ENCODE results near the genes TDRD7, CORO2A and GABBR2.

DNA sequence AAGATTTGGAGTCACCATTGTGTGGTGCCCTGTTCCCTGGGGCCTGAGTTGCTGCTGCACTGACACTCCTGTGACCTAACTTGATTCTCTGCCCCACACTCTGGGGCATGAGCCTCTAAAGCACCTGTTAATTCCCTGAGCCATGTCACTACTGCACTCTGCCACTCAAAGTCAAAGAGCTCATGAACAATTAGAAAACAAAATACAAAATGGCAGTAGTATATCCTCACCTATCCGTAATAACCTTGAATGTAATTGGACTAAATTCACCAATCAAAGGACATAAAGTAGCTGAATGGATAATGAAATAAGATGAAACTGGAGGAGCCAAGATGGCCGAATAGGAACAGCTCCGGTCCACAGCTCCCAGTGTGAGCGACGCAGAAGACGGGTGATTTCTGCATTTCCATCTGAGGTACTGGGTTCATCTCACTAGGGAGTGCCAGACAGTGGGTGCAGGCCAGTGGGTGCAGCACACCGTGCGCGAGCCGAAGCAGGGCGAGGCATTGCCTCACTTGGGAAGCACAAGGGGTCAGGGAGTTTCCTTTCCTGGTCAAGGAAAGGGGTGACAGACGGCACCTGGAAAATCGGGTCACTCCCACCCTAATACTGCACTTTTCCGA is 18.9 kb upstream of the ZNF510 start:
- PRO-cap, 2 experiments = no peak in any of the 2 experiments

GRCh38 chr9:96875728-96876183 is 21.4 kb upstream of the ZNF782 start:
- PRO-cap, 2 experiments = peak in 1 of 2 experiments; most common minus-strand start chr9:96875853 (in 1)

DNA sequence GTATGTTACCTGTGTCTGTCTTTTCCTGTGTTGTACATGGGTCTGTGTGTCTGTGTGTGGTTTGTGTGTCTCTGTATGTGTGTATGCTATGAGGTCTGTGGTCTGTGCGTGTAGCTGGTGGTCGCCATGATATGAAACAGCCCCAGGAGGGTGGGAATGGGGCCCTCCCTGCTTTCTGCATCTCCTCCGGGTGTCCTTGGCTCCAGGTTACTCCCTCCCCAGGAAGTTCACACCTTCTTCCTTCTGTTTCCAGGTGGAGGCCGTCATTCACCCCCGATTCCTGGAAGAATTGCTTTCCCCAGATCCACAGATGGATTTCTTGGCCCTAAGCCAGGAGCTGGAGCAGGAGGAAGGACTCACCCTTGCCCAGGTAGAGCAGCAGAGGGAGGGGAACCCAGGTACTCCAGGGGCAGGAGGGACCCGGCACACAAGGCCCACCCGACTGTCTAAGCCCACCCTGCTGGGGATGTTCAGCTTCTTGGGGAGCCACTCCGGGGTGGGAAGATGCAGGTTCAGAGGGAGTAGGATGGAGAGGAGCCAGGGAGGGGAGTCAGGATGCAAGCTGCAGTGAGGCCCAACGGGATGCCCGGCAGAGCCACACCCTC is 9.1 kb downstream of the NUTM2G start:
- PRO-cap, 2 experiments = no peak in any of the 2 experiments

DNA sequence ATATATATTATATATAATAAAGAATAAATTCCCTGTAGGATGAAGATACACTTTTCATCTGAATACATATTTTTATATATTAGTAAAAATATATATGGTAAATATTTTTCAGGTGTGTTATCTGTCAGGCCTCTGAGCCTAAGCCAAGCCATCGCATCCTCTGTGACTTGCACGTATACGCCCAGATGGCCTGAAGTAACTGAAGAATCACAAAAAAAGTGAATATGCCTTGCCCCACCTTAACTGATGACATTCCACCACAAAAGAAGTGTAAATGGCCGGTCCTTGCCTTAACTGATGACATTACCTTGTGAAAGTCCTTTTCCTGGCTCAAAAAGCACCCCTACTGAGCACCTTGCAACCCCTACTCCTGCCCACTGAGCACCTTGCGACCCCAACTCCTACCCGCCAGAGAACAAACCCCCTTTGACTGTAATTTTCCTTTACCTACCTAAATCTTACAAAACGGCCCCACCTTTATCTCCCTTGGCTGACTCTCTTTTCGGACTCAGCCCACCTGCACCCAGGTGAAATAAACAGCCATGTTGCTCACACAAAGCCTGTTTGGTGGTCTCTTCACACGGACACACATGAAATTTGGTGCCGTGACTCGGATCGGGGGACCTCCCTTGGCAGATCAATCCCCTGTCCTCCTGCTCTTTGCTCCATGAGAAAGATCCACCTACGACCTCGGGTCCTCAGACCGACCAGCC is 92.9 kb upstream of the CCDC180 start:
- PRO-cap, 2 experiments = no peak in any of the 2 experiments

- PRO-cap, 2 experiments = no peak in any of the 2 experiments
Observed at GRCh38 chr9:97271307-97271754, 36.1 kb upstream of the CCDC180 start.

GRCh38 chr9:97382332-97382911 is 29.5 kb upstream of the TDRD7 start:
- PRO-cap, 2 experiments = no peak in any of the 2 experiments

GRCh38 chr9:97406673-97407151 is 5.2 kb upstream of the TDRD7 start:
- PRO-cap, 2 experiments = no peak in any of the 2 experiments

- PRO-cap, 2 experiments = peak in 2 of 2 experiments; most common plus-strand start chr9:97412137 (in 1)
Observed at GRCh38 chr9:97411628-97413074, at the start of gene TDRD7. Gene TDRD7 (plus strand): TSS chr9:97412096.

DNA sequence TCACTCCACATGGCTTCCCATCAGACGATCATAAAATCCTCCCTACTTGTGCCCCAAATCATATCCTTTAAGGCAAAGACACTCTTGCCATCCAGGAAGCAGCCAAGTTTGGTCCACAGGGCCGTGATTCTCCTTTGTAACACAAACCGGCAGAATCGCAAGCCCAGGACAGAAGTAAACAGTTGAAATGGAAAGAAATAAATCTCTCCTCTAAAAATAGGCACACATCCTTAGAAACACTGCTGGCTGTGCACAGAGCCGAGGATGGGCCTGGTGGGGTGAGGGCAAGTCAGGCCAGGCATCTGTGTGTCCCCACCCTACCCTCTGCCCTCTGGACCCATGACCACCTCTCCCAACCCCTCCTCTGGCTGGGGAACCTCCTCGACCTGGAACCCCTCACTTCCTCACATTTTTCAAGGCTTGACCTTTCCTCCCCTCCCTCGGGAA is 30.5 kb downstream of the TMOD1 start:
- PRO-cap, 2 experiments = no peak in any of the 2 experiments

- PRO-cap, 2 experiments = no peak in any of the 2 experiments
Observed at GRCh38 chr9:97601127-97601837, 31.9 kb downstream of the TSTD2 start.

DNA sequence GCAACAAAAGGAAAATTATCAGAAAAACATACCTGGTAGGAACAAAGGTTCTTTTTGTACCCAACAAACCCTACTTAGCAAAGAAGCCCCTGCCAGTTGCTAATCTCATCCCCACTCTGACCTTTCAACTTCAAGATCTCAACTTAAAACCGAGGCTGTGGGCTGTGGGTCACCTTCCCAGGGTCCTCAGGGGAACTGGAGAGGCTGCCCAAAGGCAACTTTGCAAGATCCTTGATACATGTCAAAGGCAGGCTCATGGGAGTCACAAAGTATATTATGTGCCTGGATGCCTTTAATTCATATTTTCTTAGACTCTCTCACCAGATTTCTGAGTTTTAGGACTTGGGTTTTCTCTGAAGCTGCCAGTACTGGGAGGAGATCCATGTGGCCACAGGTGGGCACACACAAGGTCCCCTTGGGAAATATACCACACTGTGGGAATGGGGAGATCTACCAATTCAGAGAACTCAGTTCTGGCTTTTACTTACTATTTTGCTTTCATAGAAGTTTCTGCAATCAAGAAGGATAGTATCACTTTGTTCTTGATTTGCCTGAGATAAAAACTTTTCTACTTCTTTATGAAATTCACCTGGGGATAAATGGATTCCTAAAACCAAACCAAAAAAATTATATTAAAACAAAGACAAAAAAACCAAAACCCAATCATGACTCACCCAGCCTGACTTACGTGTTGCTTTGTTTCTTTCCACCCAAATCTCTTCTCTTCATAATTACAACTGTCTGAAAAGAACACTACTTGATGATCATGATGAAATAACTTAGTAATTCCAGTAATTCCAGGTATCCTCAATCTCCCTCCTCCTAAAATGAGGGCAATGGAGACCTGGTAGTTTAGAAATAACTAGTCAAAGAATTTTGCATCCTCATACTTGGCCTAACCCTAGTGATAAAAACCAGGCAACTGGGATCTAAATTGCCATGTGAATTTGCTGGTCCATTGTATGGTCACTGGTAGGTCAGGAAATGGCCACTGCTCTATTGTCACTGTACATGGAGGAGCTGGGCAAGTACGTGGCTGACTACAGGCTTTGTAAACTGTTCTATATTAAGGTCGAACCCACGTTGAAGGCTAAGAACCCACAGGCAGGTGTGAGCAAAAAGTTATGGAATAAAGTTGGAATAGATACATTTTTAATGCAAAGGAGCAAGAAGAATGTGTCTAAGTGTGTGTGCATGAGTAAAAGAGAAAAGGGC is 27.1 kb downstream of the TSTD2 start:
- PRO-cap, 2 experiments = no peak in any of the 2 experiments

DNA sequence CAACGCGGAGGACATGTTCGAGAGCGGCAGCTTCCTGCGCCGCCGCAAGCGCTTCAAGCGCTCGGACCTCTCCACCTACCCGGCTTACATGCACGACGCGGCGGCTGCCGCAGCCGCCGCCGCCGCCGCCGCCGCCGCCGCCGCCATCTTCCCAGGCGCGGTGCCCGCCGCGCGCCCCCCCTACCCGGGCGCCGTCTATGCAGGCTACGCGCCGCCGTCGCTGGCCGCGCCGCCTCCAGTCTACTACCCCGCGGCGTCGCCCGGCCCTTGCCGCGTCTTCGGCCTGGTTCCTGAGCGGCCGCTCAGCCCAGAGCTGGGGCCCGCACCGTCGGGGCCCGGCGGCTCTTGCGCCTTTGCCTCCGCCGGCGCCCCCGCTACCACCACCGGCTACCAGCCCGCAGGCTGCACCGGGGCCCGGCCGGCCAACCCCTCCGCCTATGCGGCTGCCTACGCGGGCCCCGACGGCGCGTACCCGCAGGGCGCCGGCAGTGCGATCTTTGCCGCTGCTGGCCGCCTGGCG is 1.3 kb downstream of the FOXE1 start:
- PRO-cap, 2 experiments = no peak in any of the 2 experiments

DNA sequence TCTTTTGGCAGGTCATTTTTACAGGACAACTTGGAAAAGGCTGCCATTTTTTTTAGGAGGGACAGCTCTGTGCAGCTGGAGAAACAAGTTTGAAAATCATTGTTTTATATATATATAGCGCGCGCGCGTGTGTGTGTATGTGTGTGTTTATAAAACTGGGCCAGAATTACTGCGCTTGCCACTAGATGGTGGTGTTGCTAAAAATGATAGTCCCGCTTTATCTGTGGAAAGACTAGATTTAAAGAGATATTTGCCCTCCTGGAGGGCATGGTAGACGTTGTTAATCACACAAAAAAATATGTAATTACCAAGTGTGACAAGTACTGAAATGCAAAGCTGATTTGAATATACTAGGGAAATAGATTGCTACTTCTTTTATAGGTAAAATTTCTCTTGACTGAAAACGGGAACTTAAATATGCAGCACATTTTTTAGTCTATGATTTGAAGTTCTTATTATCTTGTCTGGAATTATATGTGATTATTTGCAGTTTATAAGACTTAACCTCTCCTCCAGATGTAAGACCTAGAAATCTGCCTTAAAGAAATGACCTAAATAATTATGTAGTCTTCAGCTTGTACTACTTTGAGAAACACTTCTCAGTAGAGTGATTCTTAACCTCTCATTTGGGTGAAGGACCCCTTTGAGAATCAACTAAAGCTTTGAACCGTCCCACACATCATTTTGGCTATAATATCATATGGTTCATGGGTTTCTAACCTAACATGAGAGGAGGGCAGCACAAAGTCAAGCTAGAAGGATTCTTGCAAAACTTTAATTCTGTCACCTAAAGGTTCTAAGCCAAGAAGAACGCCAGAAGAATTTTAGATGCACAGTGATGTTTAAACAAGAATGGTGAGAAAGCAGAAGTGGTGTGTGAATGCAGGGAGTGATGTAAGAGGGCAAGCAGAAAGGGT is 1.7 kb upstream of the TRMO start:
- PRO-cap, 2 experiments = no peak in any of the 2 experiments

DNA sequence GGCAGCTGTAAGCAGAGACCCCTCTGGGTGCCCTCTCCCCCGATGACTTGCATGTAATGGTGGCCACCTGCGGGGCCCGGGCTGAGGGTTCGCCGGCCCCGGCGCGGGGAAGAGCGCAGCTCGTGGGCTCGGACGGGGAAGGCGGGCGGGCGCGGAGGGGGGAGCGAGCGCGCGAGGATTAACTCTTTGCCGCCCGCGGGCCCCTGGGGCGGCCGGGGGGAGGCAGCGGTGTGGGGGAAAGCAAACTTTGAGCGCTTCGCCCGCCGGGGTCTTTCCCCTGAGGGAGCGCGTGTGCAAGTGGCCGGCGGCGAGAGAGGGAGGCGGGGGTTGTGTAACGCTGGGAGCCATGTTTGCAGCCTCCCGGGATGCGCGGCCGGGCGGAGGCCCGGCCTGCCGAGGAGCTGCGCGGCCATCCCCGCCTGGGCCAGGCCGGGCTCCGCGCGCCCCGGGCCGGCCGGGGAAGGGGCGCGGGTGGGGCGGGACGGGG is 505 bp downstream of the ANP32B start:
- PRO-cap, 2 experiments = no peak in any of the 2 experiments

- PRO-cap, 2 experiments = no peak in any of the 2 experiments
Observed at GRCh38 chr9:97985639-97986042, 2.5 kb downstream of the ANP32B start.

GRCh38 chr9:98085582-98085945 is 29.0 kb downstream of the NANS start:
- PRO-cap, 2 experiments = peak in 2 of 2 experiments; most common plus-strand start chr9:98085733 (in 1)

- PRO-cap, 2 experiments = peak in 1 of 2 experiments; most common plus-strand start chr9:98192852 (in 1); most common minus-strand start chr9:98192639 (in 1)
Observed at GRCh38 chr9:98192430-98193814, at the start of gene CORO2A. Gene CORO2A (minus strand): TSS chr9:98192637.

DNA sequence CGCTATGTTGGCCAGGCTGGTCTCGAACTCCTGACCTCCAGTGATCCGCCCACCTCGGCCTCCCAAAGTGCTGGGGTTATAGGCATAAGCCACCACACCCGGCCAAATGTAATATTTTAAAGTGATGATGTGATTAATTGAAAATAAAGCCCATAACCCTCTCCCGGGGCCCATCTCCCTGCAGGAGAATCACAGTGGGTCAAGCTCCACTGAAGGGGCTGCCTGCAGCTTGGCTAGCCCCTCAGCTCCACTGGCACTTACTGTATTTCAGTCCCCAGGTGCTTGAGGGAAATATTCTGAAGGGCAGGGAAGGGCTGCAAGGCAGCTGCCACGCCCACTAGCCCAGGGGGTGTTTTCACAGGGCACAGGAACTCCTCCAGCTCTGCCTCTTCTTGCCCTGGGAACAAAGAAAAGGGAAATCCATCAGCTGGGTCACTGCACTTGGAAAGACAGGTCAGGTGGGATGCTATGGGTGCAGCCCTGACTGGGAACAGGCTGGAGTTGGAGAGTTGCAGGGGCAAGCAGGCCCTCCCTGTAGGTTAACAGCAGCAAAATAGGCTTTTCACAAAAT is 11.6 kb downstream of the TBC1D2 start:
- PRO-cap, 2 experiments = no peak in any of the 2 experiments

DNA sequence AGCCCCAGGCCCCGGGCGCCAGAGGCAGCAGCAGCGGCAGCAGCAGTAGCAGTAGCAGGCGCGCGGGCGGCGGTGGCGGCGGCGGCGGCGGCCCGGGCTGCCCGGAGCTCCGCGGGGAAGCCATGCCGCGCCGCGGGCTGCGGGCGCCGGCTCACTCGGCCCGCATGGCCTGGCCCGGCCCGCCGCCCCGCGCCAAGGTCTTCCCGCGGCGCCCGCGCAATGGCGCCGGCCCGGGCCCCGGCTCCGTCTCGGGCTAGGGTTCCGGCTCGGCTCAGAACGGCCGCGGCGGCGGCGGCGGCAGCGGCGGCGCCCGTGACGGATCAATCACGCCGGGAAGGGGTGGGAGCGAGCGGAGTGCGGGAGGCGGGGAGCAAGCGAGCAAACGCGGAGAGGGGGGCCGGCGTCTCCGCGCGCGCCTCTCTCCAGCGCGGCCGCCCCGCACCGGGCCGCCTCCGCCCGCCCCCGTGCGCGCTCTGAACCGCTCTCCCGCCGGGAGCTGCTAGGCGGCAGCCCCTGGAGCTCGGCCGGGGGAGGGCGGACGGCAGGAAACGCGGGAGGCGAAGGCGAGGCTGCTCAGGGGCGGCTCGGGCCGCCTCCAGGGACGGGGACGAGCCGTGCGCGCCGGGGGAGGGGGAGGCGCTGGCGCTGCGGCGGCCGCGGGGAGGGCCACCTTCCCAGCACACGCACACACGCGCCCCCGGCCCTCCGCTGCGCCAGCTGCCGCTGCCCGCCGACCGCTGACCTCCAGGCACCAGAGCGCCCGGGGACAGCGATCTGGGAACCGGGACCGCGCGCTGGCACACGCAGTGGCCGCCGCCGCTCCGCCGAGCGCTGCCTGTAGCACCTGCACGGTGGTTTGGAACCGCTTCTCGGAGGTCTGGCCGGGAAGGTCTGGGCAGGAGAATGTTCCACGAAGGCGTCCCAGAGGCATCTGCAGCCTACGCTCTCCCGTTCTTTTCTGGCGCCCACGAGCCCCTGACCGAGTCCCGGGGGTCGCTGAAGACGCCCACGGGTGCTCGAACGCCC is at the start of gene GABBR2:
GABBR2 (minus strand) TSS at position 322 of the 1,026 bp plus-strand sequence.
- PRO-cap, 2 experiments = no peak in any of the 2 experiments

DNA sequence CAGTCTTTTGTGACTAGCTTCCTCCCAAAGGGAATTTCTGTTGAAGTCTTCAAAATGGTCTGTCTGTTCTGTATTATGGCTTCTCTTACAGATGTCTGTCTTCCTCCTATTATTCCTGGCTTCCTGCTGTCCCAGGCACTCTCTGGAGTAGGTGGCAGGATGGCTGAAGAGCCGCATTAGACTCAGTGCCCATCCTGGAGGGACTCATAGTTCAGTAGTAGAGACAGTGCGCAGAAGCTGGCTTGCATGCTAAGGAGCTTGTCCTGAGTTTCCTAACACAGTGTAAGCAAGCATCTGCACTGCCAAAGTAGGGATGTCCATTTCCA is 10.1 kb downstream of the COL15A1 start:
- PRO-cap, 2 experiments = no peak in any of the 2 experiments

Measured in monocyte (primary cell).